Bile duct (tissue), 1 donor: ENCODE measurements around the gene PLCB1.

GRCh38 chr20:6768062-6768940, 815 bp downstream of the BMP2 start:
- PRO-cap = bidirectional peak, plus-strand start at chr20:6768267, minus-strand start at chr20:6768237; unidirectional peak, minus-strand start at chr20:6768463

DNA sequence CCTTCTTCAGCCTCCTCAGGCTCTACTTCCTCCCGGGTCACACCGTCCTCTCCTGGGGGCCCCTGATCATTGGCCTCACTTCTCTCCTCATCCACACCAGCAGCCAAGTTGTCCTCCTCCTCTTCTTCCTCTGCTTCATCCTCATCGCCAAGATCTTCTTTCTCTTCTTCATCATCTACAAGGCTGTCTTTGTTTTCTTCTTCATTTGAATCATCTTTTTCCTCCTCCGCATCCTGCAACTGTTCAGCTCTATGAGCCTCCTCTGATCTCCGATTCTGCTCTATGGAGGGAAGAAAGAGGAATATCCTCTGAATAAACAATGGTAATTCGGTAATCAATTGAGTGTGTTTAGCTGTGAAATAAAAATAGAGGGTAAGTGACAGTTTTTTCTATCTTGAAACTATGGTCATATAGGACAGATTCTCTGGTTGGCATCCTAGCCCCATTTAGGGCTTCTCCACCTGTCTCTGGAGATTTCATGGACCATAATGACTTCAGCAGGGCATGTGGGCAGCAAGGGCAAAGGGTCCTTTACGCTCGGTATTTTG, 37.1 kb downstream of the TMX4 start:
- PRO-cap = no peak

GRCh38 chr20:7995931-7996221, 23.7 kb downstream of the TMX4 start:
- PRO-cap = no peak

DNA sequence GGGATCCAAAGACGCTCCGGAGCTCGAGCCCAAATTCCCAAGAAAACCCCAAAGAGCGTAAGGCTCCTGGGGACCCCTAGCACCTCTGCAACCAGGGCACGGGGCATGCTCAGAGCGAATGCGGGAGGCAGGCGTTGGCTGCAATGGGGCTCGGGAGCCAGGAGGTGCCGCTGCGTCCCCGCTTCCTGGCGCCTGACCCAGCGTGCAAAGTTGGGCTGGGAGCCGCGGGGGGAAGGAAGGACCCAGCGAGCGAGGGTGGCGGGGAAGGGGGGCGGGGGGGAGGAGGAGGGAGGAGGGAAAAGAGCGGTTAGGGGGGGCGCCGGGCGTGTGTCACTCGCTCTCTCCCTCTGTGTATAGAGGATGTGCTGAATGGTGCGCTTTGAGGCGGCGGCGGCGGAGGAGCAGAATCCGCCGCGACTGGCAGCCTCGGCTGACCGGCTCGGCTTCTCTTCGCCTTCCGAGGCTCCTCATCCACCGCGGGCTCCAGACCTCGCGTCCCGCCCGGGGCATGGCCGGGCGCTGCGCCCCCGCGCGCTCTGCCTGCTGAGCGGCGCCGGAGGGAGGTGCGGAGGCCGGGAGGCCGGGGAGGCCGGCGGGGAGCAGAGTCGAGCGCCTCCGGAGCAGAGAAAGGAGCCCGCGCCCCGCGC, at the start of gene PLCB1:
TSS of gene PLCB1 (plus strand) at position 333 of the 647 bp plus-strand sequence.
- PRO-cap = unidirectional peak, plus-strand start at position 356 of the sequence

DNA sequence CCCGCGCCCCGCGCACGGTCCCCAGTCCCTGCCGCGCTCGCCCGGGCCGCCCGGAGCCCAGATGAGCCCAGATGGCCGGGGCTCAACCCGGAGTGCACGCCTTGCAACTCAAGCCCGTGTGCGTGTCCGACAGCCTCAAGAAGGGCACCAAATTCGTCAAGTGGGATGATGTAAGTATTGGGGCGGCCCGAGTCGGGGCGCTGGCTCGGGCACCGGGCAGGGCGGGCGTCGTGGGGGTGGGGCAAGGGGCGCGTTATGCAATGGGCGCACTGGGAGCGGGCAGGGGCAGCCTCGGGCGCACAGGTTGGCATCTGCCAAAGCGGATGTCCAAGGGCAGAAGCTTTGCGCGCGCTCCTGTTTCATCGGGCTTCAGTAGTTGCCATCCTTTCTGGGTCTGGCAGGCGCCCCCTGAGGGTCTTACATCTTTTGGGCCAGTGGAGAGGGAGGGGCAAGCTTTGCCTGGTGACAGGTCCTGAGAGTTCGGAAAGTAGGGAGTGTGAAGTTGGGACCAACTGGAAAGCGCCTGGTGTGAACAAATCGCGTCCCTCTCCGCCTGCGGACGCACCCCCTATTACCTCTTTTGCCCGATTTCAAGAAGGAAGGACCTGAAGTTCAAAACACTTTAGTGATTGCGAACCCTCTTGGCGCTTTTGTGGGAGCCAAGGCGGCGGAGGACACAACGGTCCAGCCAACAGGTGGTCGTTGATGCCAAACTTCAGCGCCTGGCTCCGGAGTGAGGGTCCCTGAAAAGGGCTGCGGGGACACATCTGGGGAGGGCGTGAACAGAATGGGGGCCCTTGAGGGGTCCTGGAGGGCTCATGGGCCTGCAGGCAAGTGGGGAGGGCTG, 738 bp downstream of the PLCB1 start:
- PRO-cap = no peak

GRCh38 chr20:8601223-8601602, 467.7 kb upstream of the PLCB4 start:
- PRO-cap = no peak

DNA sequence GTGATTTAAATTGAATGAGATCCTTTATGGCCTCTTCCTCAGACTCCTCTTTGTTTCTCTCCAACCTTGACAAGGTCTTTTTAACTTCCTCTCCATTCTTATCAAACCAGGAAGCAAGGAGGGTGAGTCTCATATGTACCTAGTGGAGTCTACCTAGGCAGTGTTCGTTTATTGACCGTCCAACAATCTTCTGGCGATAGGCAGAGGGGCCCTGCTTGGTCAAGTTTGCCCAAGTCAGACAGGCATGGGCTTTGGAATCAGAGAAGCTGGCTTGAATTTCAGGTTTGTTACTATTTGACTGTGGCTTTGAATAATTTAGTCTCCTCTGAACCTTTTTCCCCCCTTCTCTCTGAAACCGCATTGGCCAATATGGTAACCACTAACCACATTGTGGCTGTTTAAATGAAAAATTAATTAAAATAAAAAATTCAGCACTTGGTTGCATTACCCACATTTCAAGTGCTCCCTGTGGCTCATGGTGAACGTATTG, 184.1 kb upstream of the LAMP5 start:
- PRO-cap = no peak

DNA sequence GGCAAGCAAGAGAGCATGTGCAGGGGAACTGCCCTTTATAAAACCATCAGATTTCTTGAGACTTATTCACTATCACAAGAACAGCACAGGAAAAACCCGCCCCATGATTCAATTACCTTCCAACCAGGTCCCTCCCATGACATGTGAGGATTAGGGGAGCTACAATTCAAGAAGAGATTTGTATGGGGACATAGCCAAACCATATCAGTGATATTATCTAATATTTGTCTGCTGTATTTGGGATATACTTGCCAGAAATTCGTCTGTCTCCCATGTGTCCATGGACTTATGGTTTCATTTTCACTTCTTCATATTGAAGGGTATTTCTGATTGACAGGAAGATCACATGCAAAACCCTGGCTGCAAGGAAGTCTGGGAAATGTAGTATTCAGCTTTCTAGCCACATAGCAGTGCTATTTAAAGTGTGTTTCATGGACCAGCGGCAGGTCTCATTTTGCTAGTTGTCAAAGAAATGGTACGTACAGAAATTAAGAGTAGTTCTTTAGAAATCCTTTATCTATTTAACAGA, 50.6 kb upstream of the PAK5 start:
- PRO-cap = no peak

DNA sequence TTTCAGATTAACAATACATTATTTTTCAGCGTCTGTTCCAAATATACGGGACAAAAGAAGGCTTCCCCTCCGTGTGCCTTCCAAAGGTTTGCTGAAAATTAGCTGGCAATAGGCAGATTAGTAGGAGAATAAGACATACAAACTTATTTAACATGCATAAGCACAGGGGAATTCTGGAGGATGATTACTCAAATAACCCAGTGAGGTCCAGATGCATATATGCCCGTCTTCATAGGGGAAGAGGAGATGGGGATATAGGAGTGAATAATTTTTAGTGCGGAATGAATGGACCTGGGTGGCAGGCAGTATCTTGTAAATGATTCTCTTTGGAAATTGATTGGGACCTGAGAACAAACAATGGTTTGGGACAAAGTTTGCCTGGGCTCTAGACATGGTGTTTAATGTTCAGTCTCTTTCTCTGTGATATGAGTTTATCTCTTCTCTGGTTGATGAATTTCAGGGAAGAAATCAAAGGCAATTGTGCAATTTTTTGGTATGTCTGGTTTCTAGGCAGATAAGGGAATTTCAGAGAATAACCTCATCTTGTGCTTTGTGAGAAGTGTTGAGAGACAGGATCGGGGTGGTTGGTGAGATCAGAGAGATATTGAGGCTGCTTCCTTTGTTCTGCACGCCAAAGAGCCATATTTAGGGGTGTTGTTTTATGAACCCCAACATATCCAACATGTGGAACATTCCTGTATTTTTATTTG, 63.8 kb downstream of the MKKS start:
- PRO-cap = no peak

- PRO-cap = bidirectional peak, plus-strand start at chr20:10434676, minus-strand start at chr20:10434515
Measured at GRCh38 chr20:10434387-10434912, 428 bp upstream of the MKKS start.

GRCh38 chr20:10487201-10487687, 52.1 kb downstream of the SLX4IP start:
- PRO-cap = no peak

- PRO-cap = no peak
Measured at GRCh38 chr20:10523783-10524691, 88.9 kb downstream of the SLX4IP start.

DNA sequence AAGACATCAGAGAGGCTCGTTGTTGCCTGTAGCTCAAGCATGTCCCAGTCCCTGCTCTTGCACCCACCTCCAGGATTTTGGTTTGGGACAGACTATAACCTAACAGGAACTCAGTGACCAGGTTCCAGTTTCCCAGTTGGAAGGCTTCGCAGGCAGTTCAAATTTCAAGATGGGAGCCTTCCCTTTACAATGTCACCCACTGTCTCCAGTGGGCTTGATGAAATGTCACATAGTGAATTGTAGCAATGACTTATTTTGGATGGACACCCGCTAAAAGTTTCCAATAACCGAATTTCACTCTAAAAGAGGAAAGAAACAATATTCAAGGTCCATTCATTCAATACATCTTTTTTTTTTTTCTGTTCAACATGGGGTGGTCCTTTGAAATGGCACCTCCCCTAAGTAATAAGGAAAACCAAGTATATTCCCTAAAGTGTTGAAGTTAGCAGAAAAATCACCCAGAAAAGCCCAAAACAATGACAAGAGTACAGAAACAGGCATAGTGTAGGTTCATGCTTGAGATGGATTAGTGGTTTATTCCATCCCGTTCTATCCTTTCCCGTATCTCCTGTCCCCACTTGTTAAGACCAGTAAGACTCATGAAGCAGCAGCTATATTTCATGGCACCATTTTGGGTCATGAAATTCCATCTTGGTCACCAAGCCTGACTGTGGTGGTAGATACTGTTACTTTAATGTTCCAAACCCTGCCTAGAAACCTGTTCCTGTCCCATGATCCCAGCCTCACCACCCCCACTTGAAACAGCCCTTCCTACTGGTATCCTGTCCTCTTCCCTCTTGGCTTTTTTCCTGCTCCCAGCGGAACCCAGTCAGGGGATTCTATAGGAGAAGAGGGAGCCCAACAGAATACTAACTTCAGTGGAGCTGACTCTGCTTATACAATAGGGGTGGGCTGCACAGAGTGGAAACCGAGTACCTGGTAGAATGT, 49.3 kb downstream of the JAG1 start:
- PRO-cap = no peak

- PRO-cap = no peak
Measured at GRCh38 chr20:10636967-10637471, 36.8 kb downstream of the JAG1 start.

GRCh38 chr20:10653330-10654193, 20.2 kb downstream of the JAG1 start:
- PRO-cap = unidirectional peak, minus-strand start at chr20:10653689

DNA sequence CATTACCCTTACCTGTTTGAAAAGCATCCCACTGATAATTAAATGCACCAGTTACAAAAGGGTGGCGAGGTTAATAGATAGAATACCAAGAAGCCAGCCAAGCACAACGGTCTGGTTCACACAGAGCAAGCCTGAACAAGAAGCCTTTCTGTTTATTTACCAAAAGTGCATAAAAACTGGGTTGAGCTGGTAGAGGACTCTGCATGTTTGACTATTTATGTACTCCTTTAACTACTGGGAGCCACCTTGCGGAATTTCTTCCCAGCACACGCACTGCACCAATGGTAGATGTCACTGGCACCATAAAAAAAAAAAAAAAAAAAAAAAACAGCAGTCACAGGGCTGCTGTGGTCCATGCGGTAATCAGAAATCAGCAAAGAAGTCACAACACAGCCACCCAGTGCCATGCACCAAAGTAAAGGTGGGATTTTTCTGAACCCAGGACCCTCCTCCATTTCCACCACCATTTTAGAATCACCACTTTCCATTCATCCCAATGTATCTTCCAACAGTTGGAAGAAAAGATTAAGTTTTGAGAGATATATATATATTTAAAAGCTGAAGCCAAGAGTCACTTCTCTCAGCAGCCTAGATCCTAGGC, 5.9 kb downstream of the JAG1 start:
- PRO-cap = no peak

- PRO-cap = no peak
Measured at GRCh38 chr20:10994642-10995098, 320.9 kb upstream of the JAG1 start.

GRCh38 chr20:11890259-11891129, 27.2 kb upstream of the BTBD3 start:
- PRO-cap = bidirectional peak, plus-strand start at chr20:11890870, minus-strand start at chr20:11890668; bidirectional peak, plus-strand start at chr20:11891040, minus-strand start at chr20:11890956

GRCh38 chr20:11979361-11979825, 61.7 kb downstream of the BTBD3 start:
- PRO-cap = no peak

GRCh38 chr20:12582276-12582589, 426.5 kb upstream of the SPTLC3 start:
- PRO-cap = no peak